Testis (tissue), 5 donors: Measurements from ENCODE around the genes KREMEN2, PAQR4, ZNF200 and ZNF263.

GRCh38 chr16:2663960-2664977 is 18.1 kb upstream of the KCTD5 start:
- PRO-cap, 3 experiments: peak in 2 of 3 experiments; most common plus-strand start chr16:2664417 (in 2); most common minus-strand start chr16:2664261 (in 2)
- RAMPAGE, long total RNA, 2 experiments: start-site peak on the plus strand in 2 of 2 experiments, at chr16:2664399-2664494 at its widest, 8 to 19 reads per replicate
- RRBS: no CpG with 5 or more reads among the region's 24 CpGs

GRCh38 chr16:2739273-2740150 is 12.9 kb upstream of the SRRM2 start:
- PRO-cap, 3 experiments: no peak in any of the 3 experiments
- RAMPAGE, long total RNA, 2 experiments: no peak in any of the 2 experiments
- RRBS: no CpG with 5 or more reads among the region's 6 CpGs

DNA sequence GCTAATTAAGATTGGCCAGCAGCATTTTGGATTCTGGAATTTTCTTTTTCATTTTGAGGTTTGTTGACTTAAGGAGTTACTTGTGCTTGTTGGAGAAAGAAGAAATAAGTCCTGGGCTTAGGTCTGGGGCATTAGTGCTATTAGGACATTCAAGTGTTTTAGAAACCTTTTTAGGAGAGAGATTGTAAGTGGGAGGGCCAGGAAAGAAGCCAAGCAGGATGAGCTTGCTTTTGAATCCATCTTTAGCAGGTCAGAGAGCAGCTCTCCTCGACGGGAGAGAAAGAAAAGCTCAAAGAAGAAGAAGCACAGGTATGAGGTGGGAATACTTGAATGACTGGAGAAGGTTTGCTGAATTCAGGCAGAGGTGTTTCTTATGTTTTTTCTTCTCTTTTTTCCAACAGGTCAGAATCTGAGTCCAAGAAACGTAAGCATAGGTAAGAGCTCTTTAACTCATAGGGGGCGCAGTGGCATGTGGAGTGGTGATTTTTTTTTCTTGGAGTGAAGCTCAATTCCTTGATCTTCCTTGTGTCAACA is 6.4 kb downstream of the SRRM2 start:
- PRO-cap, 3 experiments: no peak in any of the 3 experiments
- RAMPAGE, long total RNA, 2 experiments: no peak in any of the 2 experiments
- RRBS: no CpG with 5 or more reads among the region's 4 CpGs

DNA sequence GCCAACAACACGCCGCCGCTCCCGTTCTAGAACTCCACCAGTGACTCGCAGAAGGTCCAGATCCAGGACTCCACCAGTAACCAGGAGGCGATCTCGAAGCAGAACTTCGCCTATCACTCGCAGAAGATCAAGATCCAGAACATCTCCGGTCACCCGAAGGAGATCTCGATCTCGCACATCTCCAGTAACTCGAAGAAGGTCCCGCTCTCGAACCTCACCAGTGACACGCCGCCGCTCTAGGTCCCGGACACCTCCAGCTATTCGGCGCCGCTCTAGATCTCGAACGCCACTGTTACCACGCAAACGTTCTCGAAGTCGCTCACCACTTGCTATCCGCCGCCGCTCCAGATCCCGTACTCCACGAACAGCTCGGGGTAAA is 10.7 kb downstream of the ELOB start:
- PRO-cap, 3 experiments: no peak in any of the 3 experiments
- RAMPAGE, long total RNA, 2 experiments: no peak in any of the 2 experiments
- RRBS: 98% methylated on average over 8 of the region's 35 CpGs

- PRO-cap, 3 experiments: peak in 1 of 3 experiments; most common plus-strand start chr16:2905994 (in 1)
- RAMPAGE, long total RNA, 2 experiments: no peak in any of the 2 experiments
- RRBS: no CpG with 5 or more reads among the region's 20 CpGs
These were observed 5.8 kb upstream of the FLYWCH1 start for GRCh38 chr16:2905849-2906428.

GRCh38 chr16:2963343-2964482 is at the start of gene KREMEN2:
KREMEN2 (plus strand) TSS chr16:2964275.
- PRO-cap, 3 experiments: peak in 1 of 3 experiments; most common plus-strand start chr16:2963792 (in 1)
- RAMPAGE, long total RNA, 2 experiments: no peak in any of the 2 experiments
- RRBS: 2% methylated on average over 15 of the region's 82 CpGs

DNA sequence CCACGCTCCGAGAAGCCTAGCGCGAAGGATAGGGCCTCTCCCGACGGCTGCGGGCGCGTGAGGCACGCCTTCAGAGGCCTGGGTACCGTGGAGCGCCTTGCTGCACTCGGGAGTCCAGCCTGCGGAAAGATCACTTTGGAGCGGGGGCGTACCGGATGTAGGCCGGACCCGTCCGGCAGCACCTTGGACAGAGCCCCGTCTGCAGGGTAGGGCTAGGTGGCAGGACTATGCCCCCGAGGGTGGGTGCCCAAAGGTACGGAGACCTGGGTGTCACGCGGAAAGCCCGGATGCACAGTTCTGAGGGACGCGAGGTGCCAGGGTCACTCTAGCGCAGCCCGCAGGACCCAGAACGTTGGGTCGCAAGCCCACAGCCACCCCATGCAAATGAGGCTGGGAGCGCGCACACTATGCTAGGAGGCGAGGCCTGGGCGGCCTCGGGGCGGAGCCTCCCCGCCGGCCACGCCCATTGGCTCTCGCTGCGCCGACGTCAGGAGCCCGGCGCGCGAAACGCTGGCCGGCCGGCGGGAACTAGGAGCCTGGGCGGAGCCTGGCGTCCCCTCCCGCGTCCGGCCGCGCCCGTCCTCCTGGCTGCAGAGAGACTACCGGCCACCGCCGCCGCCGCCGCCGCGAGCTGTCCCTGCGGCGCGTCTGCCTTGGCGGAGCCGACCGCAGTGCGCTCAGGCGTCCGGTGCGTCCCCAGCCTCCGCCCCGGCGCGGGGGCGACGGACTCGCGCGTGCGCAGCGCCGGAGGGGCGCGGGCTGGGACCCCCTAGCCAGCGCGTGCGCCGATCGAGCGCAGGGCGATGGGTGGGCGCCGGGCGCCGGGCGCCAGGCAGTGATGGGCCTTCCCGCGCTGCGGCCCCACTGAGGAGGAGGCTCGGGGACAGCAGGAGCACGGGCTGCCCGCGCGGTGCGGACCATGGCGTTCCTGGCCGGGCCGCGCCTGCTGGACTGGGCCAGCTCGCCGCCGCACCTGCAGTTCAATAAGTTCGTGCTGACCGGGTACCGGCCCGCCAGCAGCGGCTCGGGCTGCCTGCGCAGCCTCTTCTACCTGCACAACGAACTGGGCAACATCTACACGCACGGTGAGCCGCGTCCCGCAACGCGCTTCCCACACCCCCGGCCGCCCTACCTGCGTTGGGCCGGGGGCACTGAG is at the start of gene PAQR4:
Gene PAQR4 (plus strand): TSS at position 593 of the 1,156 bp plus-strand sequence.
- PRO-cap, 3 experiments: peak in 3 of 3 experiments; most common plus-strand start position 593 of the sequence (in 2); most common minus-strand start position 380 of the sequence (in 2)
- RAMPAGE, long total RNA, 2 experiments: no peak in any of the 2 experiments
- RRBS: 1% methylated on average over 79 of the region's 140 CpGs

DNA sequence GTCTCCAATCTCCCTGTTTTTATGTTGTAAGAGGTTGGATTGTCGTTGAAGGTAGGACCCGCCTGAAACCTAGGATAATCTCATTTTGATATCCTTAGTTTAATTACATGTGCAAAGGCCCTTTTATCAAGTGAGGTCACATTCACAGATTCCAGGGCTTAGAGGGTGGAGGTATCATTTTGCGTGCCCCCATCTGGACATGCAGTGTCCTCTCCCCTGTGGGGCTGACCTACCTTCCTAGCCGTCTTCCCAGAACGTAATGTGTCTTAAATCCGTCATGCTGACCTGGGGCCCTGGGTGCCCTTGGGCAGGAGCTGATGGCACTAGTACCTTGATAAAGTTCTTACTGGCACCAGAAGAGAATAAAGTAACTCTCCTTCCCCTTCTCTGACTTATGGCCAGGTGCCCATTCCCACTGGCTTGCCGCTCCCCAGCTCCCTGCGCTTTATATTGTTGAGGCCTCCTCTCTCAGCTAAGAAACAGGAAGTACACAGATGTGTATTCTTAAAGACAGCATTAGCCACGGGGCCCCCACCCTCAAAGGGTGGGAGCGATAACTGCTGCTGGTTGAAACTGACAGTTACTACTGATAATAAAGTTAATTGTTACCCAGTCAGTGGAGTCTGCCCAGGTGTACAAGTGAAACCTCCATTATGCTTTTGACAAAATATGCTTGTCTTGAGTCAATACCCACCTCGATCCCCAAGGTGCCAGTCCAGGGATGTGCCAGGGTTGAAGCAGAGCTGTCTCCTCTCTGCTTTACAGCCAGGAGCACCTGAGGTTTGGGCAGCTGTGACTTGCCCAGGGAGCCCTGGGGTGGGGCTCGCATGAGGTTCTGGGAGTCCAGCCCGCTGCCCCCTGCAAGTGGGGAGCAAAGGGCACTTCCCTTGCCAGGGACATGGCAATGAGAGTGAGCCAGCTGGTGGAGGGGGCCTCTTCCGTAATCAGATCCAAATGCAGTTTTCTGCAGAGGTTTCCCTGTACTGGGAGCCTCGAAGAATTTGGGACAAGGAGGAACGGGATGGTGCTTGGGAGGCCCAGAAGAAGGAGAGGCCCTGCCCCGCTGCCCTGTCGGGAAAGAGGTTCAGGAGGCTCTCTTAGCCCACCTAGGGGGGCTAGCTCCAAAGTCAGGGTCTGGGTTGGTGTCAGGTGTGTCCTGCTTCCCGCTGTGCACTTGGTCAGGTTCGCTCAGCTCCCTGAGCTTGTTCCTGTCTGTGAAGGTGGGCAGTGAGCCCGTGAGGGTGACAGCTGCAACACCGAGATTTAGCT is 5.5 kb upstream of the CLDN9 start:
- PRO-cap, 3 experiments: no peak in any of the 3 experiments
- RAMPAGE, long total RNA, 2 experiments: no peak in any of the 2 experiments
- RRBS: no CpG with 5 or more reads among the region's 22 CpGs

DNA sequence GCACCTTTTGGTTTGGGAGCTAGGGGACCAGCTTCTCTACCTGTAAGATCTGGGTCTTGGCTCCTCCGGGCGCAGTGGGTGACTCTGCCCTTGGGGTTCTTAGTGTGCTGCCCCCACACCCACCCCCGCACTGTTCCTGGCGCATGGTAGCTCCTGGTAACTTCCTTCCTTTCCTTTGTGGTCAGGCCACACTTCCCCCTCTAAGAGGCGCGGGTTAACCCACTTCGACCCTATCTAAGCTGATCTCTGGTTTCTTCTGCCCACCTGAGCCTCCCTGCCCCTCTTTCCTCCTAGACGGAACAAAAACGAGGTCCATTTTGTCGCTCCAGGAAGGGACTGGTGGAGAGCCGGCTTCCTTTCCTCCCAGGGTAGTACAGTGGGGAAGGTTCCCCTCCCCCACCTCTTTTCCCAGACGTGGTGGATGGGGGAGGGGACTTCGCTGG is 4.7 kb upstream of the CLDN9 start:
- PRO-cap, 3 experiments: no peak in any of the 3 experiments
- RAMPAGE, long total RNA, 2 experiments: no peak in any of the 2 experiments
- RRBS: no CpG with 5 or more reads among the region's 13 CpGs

- PRO-cap, 3 experiments: no peak in any of the 3 experiments
- RAMPAGE, long total RNA, 2 experiments: no peak in any of the 2 experiments
- RRBS: 80% methylated on average over 10 of the region's 25 CpGs
These were observed 3.1 kb upstream of the CLDN9 start for GRCh38 chr16:3009400-3010304.

GRCh38 chr16:3078443-3078793 is 13.0 kb downstream of the IL32 start:
- PRO-cap, 3 experiments: no peak in any of the 3 experiments
- RAMPAGE, long total RNA, 2 experiments: no peak in any of the 2 experiments
- RRBS: no CpG with 5 or more reads among the region's 1 CpG

DNA sequence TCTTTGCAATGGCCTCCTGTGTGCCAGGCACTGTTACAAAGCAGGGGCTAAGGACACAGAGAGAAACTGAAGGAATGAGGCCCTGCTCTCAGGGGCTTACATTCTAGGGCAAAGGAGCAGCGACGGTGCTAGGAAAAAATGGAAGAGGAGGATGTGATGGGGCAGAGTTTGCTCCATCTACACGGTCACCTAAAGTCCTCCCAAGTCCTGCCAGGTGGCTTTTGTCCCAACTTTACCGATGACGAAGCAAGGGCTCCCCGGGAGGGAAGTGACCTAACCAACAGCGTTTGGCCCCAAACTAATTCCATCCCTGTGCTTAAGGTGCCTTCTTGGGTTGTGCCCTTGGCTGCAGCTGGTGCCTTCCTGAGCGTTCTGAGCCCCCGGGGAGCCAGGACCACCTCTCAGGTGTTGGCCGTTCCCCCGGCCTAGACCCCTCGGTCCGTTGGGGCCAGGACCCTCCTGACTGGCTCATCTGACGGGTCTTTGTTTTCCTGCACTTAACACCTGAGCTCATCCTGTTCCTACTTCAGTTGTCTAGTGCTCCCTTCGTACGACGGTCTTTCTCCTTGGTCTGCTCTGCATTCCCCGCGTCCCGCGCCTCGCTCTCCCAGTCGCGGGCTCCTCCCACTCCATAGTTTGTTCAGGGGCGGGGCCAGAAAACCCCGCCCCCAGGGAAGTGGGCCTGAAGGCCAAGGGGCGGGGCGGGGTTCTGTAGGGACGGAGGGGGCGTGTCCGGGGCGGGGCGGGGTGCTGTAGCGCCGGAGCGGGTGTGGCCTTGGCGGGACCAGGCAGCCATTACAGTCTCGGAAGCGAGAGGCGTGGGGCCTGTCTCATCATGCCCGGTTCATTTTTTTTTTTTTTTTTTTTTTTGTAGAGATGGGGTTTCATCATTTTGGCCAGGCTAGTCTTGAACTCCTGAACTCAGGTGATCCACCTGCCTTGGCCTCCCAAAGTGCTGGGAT is 782 bp upstream of the ZSCAN10 start:
- PRO-cap, 3 experiments: peak in 3 of 3 experiments; most common plus-strand start position 806 of the sequence (in 2); most common minus-strand start position 601 of the sequence (in 3)
- RAMPAGE, long total RNA, 2 experiments: start-site peak on the minus strand in 1 of 2 experiments, centred at position 628 of the sequence, 5 reads per replicate
- RRBS: 5% methylated on average over 8 of the region's 41 CpGs

- PRO-cap, 3 experiments: no peak in any of the 3 experiments
- RAMPAGE, long total RNA, 2 experiments: no peak in any of the 2 experiments
- RRBS: 93% methylated on average over 2 of the region's 40 CpGs
These were observed 8.8 kb downstream of the ZNF213 start for GRCh38 chr16:3143103-3144472.

- PRO-cap, 3 experiments: no peak in any of the 3 experiments
- RAMPAGE, long total RNA, 2 experiments: no peak in any of the 2 experiments
- RRBS: no CpG with 5 or more reads among the region's 25 CpGs
These were observed 39.3 kb downstream of the ZNF213 start for GRCh38 chr16:3173909-3174716.

GRCh38 chr16:3234920-3235743 is at the start of gene ZNF200:
ZNF200 (minus strand) TSS chr16:3235158.
- PRO-cap, 3 experiments: peak in 3 of 3 experiments; most common plus-strand start chr16:3235234 (in 2); most common minus-strand start chr16:3235122 (in 3)
- RAMPAGE, long total RNA, 2 experiments: no peak in any of the 2 experiments
- RRBS: 1% methylated on average over 24 of the region's 61 CpGs

DNA sequence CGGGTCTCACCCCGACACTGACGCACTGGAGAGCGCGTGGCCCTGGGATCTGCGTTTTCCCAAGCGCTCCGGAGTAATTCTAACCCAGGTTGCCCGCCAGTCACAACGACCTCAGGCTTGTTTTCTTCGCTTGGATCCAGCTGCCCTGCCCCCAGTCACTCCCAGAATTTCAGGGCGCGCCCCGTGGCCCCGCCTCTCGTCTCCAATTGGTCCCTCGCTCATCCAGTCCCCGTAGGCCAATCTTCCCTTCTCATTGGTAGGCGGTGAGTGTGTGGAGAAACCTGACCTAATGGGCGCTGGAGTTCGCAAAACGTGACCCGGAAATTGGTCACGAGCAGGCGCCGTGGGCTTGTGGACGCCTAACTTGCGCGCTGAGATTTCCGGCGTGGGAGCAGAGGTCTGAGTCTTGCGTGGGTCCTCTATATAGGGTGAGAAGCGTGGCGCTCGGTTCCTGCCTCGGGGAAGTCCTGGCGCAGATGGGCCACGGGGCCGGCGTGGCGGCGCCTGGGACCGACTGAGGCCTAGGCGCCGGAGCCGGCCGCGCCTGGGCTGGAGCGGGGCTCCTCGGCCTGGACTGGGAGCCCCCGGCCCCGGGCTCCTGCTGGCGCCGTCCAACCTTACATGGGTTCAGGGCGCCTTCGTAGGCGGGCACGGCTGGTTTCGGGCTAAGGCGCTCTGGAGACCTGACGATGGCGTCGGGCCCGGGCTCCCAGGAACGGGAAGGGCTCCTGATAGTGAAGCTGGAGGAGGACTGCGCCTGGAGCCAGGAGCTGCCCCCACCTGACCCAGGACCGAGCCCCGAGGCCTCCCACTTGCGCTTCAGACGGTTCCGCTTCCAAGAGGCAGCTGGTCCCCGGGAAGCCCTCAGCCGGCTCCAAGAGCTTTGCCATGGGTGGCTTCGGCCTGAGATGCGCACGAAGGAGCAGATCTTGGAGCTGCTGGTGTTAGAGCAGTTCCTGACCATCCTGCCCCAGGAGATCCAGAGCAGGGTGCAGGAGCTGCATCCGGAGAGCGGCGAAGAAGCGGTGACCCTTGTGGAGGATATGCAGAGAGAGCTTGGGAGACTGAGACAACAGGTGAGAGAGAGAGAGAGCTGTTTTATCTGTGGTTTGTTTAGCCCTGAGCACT is at the start of gene ZNF263:
Gene ZNF263 (plus strand): TSS at position 362 of the 1,128 bp plus-strand sequence.
- PRO-cap, 3 experiments: peak in 3 of 3 experiments; most common plus-strand start position 374 of the sequence (in 3); most common minus-strand start position 142 of the sequence (in 1)
- RAMPAGE, long total RNA, 2 experiments: no peak in any of the 2 experiments
- RRBS: 1% methylated on average over 39 of the region's 80 CpGs

- PRO-cap, 3 experiments: no peak in any of the 3 experiments
- RAMPAGE, long total RNA, 2 experiments: no peak in any of the 2 experiments
- RRBS: no CpG with 5 or more reads among the region's 3 CpGs
These were observed 7.4 kb downstream of the NAA60 start for GRCh38 chr16:3450757-3451464.

GRCh38 chr16:3622009-3622356 is 10.6 kb upstream of the SLX4 start:
- PRO-cap, 3 experiments: peak in 3 of 3 experiments; most common plus-strand start chr16:3622222 (in 2)
- RAMPAGE, long total RNA, 2 experiments: no peak in any of the 2 experiments
- RRBS: no CpG with 5 or more reads among the region's 8 CpGs

DNA sequence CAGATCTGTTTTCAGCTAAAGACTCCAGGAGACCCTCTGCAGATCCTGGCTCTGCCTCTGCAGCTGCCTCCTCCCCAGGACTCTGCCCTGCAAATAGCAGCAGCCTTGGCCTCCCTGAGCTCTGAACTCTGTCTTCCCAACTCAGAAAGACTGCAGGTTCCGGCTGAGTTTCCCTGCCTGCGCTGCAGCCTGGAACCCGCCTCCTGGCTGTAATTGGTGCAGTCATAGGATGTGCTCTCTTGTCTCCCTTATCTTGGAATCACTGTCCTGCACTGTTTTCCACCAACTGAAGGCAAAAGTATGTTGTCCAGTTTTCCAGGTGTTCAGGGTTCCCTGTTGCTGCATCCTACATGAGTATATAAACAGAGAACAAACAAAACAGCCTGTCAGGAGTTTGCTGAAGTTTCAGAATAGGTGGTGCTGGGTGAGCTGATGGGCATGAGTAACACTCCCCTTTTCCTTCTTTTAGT is 14.2 kb upstream of the DNASE1 start:
- PRO-cap, 3 experiments: no peak in any of the 3 experiments
- RAMPAGE, long total RNA, 2 experiments: no peak in any of the 2 experiments
- RRBS: no CpG with 5 or more reads among the region's 3 CpGs

DNA sequence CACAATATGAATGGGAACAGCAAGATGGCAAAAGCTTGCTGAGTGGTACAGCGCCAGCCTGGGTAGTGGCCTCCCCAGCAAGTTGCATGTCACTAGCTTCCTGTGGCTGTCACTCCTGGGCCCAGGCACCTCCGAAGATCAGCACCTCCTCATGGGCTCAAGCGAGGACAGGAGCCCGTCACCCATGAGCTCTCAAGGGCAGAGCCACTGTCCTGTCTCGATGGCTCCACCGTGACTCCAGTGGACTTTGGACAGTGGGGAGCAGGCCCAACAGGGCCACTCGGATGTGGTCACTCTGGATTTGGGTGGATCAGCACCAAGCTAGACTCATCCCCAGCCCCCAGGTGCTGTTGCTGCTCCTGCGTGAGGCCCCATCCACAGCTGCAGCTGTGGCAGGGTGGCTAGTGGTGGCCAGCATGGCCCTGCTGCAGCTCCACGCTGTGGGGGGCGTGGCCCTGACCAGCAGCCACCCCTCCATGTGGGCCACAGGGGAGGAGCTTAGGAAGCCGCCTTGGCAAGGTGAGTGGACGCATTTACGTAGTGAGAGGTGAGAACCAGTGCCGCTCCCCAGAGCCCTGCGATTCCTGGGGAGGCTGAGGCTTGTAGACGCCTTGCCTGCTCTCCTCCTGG is 13.7 kb upstream of the DNASE1 start:
- PRO-cap, 3 experiments: no peak in any of the 3 experiments
- RAMPAGE, long total RNA, 2 experiments: no peak in any of the 2 experiments
- RRBS: no CpG with 5 or more reads among the region's 16 CpGs